M059J (cell line): ENCODE measurements around the genes TRIM54, NRBP1 and FOSL2.

- RAMPAGE, long total RNA = no peak
Observed at GRCh38 chr2:27281816-27282731, at the start of gene TRIM54. TRIM54 (plus strand) TSS chr2:27282429.

- RAMPAGE, long total RNA = no peak
Observed at GRCh38 chr2:27303010-27303360, 5.3 kb downstream of the UCN start.

GRCh38 chr2:27335328-27335860 lies 12.5 kb upstream of the MPV17 start:
- RAMPAGE, long total RNA = no peak

DNA sequence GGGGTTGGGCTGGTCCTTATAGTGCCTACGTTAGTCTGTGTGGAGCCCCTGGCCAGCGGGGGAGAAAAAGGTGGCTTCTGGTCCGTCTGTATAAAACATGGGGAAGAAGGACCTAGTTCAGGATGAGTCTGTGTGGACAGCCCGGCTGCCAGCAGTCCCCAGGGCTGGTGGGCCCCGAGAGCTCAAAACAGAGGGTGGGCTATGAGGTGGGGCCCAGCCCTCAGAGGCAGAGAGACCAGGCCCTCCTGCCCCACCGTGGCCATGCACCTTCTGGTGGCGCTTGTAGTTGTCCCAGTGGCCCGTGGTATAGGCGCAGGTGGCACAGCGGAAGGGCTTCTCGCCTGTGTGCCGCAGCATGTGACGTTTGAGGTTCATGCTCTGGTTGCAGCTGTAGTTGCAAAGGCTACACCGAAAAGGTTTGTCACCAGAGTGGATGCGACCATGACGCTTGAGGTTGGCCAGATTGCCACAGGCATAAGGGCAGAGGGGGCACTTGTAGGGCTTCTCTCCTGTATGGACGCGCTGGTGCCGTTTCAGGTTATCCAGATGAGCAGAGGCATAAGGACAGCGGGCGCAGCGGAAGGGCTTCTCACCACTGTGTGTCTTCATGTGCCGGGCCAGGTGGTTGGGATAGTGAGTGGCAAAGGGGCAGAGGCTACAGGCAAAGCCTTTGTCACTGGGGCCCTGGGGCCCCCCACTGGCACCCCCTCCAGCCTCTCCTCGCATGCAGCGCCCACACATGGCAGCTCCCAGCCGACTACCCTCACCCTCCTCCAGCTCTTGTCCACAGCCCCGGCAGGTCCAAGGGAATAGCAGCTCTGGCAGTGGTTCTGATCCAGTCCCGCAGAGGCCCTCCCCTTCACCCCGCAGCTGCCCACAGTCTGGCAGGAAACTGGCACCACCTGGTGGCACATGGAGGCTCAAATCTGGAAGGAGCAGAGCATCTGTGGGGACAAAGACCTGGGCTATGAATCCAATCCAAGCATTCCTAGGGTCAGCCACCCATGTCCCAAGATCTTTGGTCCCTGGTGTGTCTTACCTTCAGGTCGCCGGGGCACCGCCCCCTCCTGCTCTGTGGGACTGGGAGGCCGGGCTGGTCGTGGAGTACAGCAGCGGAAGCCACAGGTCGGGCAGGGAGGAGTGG lies 2.7 kb downstream of the ZNF513 start:
- RAMPAGE, long total RNA = no peak

DNA sequence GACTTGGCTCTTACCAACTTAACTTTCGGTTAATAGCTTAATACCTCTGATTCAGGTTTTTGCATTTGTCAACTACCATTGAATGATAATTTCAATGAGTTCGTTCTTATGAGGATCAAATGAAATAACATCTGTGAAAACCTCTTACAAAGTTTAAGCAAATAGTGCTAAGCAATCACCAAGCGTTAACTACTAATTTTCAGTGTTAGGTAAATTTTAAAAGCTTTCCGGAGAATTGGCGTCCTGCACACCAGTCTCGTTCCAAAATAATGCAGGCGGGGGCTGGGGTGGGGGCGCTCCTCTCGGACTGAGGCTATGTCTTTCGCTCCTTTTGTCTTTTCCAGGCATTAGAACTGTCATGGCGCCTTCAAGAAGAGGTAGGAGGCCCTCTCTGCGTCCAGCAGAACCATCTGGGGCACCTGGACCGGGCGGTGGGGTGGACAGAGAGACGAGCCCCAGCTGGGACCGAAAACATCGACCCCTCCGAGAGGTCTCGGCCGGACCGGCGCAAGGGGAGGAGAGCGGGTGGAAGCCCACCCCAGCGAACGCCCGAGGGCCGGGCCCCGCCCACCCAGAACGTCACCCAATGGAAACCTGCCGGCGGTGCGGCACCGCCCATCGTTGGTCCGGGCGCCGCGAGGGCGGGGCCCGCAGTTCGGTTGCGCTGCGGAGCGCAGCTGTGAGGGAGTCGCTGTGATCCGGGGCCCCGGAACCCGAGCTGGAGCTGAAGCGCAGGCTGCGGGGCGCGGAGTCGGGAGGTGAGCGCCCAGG lies at the start of gene NRBP1:
TSS of gene NRBP1 (plus strand) at position 658 of the 771 bp plus-strand sequence.
- RAMPAGE, long total RNA = no peak

- RAMPAGE, long total RNA = no peak
Observed at GRCh38 chr2:27507201-27507906, 10.7 kb downstream of the GCKR start.

GRCh38 chr2:27509326-27509551 lies 12.6 kb downstream of the GCKR start:
- RAMPAGE, long total RNA = no peak

DNA sequence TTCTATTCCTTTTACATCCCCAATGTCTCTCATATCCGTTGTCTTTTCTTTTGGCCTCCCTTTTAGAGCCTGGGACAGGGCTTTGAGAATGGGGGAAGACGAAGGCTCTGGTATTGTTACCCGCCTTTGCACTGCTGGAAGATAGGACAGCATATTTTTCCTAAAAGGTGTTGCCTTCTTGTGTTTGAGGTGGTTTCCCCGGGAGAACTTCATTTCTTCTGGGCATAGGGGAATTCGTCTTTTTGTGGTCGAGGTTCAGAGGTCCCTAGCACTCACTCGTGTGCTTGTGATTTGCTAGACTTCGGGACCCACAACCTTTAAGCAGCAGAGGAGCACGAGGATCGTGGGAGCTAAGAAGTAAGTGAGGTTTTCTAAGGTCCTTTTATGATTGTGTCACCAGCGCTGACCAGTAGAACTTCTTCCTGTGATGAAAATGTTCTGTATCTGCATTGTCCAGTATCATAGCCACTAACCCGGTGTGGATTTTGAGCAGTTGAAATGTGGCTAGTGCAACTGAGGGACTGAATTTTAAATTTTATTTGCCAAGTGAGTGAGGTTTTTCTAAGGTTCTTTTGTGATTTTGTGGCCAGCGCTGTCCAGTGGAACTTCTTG lies 624 bp downstream of the ZNF512 start:
- RAMPAGE, long total RNA = no peak

GRCh38 chr2:27665004-27665391 lies 1.3 kb downstream of the SLC4A1AP start:
- RAMPAGE, long total RNA = no peak

DNA sequence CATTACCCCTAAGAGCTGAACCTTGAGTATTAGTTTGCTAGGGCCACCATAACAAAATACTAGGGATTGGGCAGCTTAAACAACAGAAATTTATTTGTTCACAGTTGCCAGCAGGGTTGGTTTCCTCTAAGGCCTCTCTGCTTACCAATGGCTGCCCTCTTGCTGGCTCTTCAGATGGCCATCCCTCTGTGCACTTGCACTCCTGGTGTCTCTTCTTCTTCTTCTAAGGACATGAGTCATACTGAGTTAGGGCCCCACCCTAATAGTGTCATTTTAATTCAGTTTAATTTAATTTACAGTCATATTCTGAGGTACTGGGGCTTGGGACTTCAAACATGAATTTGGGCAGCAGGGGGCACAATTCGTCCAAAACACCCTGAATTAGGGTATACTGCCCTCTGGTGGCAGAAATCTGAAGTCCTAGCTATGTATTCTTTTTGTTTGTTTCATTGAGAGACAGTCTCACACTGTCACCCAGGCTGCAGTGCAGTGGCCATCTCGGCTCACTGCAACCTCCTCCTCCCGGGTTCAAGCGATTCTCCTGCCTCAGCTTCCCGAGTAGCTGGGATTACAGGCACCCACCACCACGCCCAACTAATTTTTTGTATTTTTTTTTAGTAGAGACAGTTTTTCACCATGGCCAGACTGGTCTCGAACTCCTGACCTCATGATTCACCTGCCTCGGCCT lies 19.8 kb downstream of the SLC4A1AP start:
- RAMPAGE, long total RNA = no peak

- RAMPAGE, long total RNA = no peak
Observed at GRCh38 chr2:27774021-27774945, 2.8 kb downstream of the MRPL33 start.

- RAMPAGE, long total RNA = no peak
Observed at GRCh38 chr2:28163365-28163959, 229.2 kb upstream of the FOSL2 start.

DNA sequence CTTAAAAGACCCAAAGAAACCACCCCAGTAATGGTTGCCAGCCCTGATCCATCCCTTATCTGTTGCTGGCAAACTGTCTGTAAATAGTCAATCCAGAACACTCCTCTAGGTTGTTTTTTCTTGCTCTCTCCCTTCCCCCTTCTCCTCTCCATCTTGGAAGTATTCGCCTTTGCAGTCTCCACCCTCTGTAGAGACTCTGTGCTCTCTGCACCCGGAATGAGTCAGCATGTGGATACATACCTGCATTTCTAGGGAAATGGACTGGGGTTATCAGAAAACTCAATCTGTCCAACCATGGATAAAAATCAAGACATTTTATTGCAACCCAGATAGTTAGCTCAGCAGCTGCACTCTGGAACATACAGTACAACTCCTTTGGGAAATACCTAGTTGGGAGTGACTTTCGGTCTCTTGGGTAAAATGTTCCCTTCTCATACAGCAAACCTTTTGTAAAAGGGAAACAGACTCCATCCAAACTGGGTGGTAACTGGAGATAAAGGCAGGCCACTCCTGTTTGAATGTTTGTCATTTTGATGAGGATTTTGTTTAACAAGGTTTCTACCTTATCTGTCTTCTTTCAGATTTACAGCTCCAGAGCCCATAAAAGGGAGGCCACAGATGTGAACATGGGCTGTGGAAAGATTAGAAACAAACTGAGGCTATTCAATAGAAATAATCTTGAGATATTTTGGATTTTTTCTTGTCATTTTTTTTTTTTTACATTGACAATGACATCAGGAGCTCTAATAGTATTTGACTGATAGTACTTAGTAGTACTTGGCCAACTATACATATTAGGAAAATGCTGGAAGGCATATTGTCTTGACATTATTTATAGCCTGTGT lies 123.3 kb upstream of the FOSL2 start:
- RAMPAGE, long total RNA = no peak

DNA sequence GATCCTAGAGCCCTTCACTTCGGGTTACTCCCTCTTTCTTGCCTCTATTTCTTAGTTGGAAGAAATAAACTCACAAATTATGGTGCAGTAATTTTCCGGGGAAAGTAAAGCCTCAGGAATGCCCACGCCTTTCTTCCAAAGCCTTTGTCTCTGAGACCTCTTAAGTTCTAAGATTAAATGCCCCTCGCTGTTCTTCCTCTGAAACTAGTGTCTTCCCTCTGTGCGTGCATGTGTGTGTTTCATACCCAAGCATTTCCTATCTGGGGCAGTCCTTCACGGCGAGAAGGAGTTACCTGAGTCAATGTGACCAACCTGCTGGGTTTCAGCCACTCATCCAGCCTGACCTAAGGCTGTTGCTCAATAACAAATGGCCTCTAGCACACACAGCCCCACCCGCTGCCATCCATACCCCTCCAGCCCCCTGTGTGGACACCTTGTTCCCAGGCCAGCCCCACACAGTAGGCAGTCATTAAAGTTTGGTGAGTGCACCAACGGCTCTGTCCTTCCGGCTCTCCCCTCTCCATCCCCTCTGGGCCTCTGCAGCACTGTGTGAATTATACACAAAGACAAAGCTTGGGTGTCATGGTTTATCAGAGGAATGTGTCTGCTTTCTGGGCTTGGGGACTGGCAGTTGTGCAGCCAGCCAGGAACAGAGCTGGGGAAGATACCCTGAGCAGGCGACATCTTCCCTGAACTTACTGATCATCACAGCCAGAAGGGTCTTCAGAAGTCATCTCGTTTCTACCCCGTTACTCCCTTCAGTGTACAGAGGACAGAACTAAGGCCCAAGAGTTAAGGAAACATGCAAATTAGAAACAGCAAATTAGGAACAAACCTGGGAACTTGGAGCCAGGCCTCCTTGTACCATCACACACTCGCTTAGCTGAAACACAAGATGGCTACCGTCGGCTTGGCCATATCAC lies 53.7 kb upstream of the FOSL2 start:
- RAMPAGE, long total RNA = no peak

GRCh38 chr2:28344578-28345210 lies 48.0 kb upstream of the FOSL2 start:
- RAMPAGE, long total RNA = no peak

DNA sequence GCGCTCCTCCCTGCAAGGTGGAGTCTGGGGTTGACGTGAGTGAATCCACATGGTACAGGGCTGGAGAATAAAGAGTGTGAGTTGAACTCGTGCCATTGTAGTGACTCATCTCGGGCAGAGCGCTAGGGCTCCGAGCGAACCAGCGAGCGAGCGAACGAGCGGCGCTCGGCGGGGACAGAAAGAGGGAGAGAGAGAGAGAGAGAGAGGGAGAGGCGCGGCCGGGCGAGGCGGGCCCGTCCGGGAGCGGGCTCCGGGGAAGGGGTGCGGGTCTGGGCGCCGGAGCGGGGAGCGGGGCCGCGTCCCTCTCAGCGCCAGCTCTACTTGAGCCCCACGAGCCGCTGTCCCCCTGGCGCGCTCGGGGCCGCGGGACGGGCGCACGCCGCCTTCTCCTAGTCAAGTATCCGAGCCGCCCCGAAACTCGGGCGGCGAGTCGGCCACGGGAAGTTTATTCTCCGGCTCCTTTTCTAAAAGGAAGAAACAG lies at the start of gene FOSL2:
TSS of gene FOSL2 (plus strand) at position 98 of the 481 bp plus-strand sequence.
- RAMPAGE, long total RNA = no peak

GRCh38 chr2:28395639-28395973 lies 2.9 kb downstream of the FOSL2 start:
- RAMPAGE, long total RNA = no peak

GRCh38 chr2:28404082-28404866 lies 11.6 kb downstream of the FOSL2 start:
- RAMPAGE, long total RNA = no peak

- RAMPAGE, long total RNA = no peak
Observed at GRCh38 chr2:28414581-28414938, 21.9 kb downstream of the FOSL2 start.

GRCh38 chr2:28447934-28448797 lies 47.7 kb upstream of the PLB1 start:
- RAMPAGE, long total RNA = no peak